ENCODE results near the genes ADAMTS18, MAF and CENPN.

- PRO-cap, 3 experiments = no peak in any of the 3 experiments
- RAMPAGE, long total RNA = no peak
These were observed 15.0 kb downstream of the CTRB1 start for GRCh38 chr16:75233752-75234186.

DNA sequence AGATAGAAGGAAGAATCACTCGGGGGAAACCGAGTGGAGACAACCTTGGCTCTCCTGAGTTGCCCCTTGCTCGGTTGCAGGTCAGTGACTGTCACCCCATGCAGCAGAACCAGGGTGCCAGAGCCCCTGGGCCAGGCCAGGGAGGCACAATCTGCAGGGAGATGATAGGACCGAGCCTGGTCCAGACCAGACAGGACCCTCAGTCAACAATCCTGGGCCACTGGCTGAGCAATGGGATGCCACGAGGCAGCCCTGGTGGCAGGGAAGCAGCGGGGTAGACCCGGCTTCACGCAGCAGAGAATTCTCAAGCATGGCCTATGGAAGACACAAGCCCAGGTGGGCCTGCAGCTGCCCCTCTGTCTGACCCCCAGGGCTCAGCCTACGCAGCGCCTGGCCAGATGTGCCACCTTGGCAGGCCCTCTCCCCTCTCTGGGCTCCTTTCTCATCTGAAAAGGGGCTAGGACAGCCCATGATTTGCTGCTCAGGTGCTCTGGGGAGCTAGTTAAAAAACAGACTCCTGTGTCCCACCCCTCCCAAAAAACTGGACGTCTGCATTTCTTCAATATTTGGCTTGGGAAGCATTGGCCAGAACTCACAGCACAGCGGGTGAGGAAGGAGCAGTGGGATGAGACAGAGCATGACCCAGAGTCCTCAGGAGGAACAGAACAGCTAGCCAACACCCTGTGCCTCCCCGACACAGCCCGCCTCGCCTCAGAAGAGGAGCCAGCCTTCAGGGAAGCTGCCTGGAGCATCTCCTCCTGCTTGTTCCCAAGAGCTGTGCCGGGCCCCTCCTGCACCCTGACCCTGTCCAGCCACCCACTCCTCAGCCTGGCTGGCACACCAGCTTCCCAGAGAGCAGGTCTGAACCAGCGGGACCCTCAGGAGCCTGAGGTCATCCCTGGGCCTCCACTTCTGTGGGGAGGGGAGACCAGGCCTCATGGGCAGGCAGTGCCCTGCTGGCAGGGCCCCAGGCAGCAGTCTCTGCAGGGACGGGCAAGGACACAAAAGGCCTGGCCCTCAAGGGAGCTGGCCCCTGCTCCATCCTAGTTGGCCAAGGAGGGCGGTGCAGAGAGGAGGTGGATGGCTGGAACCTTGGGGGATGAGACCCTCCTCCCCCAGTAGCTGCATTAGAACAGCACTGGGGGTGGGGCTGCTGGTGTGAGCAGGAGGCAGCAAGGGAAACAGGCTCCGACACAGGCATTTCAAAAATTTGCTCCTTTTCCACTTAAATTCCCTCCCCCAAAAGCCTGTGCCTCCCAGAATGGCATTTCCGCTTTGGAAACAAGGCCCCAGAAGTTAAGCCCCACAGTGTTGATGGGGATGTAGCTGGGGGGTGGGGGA lies 1.5 kb upstream of the BCAR1 start:
- PRO-cap, 3 experiments = no peak in any of the 3 experiments
- RAMPAGE, long total RNA = no peak

GRCh38 chr16:75342223-75342654 lies 90.8 kb upstream of the BCAR1 start:
- PRO-cap, 3 experiments = no peak in any of the 3 experiments
- RAMPAGE, long total RNA = no peak

DNA sequence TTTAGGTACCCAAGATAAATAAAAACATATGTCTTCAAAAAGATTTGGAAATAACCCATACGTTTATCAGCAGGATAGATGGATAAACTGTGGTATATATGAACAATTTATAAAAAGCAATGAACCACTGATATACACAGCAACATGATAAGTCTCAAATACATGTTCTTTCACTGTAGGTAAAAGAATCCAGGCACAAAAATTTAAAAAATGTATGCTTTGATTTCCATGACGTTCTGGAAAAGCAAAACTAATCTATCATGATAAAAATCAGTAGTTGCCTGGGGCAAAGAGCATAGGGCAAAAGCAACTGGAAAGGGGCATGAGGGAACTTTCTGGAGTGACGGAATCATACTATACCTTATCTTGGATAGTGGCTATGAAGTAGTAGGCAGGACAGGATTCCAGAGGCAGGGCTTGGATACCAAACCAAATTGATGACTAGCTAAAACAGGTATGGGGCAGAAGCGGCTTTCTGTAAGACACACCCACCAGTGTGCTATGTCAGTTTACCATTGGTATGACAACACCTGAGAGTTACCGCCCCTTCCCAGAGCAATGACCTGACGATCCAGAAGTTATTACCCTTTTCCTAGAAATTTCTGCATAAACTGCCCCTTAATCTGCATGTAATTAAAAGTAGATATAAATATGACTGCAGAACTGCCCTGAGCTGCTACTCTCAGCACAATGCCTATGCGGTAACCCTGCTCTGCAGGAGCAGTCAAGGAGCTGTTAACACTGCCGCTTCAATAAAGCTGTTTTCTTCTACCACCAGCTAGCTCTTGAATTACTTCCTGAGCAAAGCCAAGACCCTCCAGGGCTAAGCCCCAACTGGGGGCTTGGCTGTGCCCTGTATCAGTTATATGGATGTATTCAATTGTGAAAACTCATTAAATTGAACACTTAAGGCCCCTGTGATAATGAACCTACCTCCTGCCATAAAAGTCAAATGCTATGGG lies 56.7 kb downstream of the CFDP1 start:
- PRO-cap, 3 experiments = no peak in any of the 3 experiments
- RAMPAGE, long total RNA = no peak

DNA sequence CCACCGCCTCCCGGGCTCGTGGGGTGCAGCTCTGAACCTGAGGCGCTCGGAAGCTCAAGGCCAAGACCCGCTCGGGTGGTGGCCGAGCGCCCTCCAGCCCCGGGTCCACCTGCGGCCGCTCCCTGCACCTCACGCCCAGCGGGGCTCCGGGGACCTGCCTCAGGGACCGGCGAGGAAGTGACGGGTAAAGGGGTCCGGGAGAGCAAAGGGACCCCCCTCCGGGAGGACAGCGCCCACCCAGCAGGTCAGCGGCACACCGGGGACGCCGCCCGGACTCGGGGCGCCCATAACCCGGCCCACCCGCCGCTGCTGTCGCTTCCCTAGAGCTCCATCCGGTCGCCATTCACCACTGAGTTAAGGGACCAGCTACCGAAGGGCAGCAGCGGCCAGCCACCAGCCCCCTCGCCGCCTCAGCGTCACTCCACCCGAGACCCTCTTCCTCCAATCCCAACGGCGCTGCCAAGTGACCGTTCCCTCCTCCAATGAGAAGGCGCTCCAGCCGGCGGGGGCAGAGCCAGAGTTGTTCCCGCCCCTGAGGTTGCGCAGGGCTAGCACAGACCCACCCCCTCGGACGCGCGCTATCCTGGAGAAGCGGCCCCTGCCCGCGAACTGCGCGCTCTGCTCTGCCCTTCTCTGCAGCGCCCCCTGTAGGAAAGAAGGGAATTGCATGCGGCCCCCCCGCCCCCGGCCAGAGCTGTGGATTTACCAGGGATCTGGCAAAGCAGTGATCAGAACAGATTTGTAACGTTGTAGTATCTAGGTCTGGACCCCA lies 18.8 kb downstream of the CHST5 start:
- PRO-cap, 3 experiments = peak in 3 of 3 experiments; most common plus-strand start position 570 of the sequence (in 2); most common minus-strand start position 418 of the sequence (in 3)
- RAMPAGE, long total RNA = no peak

GRCh38 chr16:75566631-75567260 lies 567 bp downstream of the GABARAPL2 start:
- PRO-cap, 3 experiments = no peak in any of the 3 experiments
- RAMPAGE, long total RNA = no peak

GRCh38 chr16:76393509-76393795 lies 116.3 kb downstream of the CNTNAP4 start:
- PRO-cap, 3 experiments = no peak in any of the 3 experiments
- RAMPAGE, long total RNA = no peak

DNA sequence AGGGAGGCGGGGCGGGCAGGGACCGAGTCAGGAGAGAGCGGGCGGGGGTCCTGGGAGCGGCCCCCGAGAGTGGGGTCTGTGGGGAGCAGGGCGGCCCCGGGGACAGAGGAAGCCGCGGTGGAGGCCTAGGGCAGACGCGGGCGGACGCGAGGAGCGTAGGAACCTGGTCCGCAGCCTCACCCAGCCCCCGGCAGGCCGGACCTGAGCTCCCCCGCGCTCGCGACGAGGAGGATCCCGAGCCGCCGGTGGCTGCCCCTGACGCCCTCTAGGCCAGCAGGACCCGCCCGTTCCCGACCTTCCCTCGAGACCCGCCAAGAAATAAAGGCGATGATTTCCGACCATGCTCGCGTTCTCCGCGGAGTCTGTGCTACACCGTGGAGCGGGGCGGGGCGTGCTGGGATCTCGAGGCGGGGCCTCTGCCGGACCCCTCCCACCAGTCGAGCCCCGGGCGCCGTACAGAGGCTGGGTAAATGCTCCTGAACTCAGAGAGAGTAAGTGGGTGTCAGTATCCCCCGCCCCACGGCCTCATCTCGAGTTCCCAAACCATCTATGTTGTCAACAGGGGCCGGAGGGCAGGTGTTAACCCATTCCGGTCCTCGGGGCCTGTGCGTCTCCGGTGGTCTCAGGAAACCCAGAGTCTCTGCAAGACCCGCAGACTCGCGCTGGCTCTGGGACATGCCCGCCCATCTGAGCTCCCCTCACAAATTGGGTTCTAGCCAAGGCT lies 13.6 kb downstream of the SYCE1L start:
- PRO-cap, 3 experiments = peak in 3 of 3 experiments; most common plus-strand start position 436 of the sequence (in 2); most common minus-strand start position 313 of the sequence (in 1)
- RAMPAGE, long total RNA = no peak

DNA sequence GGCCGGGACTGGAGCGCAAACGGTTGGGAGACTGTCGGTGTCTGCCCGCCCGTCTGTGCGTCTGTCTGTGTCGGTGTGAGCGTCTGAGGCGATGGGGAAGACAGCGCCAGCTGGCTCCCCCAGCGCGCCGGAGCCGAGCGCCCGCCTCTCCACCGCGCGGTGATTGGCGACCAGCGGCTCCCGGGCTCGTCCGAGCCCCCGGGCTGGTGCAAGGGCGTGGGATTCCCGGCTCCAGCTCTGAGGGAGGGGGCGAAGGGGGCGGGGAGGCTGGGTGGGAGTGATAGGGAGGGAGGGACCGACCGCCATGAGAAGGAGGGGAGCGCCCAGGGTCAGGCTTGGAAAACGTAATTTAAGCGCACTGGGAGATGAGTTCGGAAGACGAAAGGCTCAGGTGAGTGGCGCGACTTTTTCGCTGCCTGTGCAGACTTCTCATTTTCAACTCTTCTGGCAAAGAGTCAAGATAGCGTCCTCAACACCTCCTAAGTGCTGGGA lies at the start of gene ADAMTS18:
Gene ADAMTS18 (minus strand): TSS at position 85 of the 492 bp plus-strand sequence.
- PRO-cap, 3 experiments = peak in 3 of 3 experiments; most common plus-strand start position 189 of the sequence (in 2); most common minus-strand start position 165 of the sequence (in 2)
- RAMPAGE, long total RNA = no peak

GRCh38 chr16:77859521-77859925 lies 71.2 kb downstream of the VAT1L start:
- PRO-cap, 3 experiments = no peak in any of the 3 experiments
- RAMPAGE, long total RNA = no peak

- PRO-cap, 3 experiments = peak in 2 of 3 experiments; most common plus-strand start chr16:78277591 (in 1); most common minus-strand start chr16:78277454 (in 1)
- RAMPAGE, long total RNA = no peak
These were observed 177.9 kb downstream of the WWOX start for GRCh38 chr16:78277287-78277861.

DNA sequence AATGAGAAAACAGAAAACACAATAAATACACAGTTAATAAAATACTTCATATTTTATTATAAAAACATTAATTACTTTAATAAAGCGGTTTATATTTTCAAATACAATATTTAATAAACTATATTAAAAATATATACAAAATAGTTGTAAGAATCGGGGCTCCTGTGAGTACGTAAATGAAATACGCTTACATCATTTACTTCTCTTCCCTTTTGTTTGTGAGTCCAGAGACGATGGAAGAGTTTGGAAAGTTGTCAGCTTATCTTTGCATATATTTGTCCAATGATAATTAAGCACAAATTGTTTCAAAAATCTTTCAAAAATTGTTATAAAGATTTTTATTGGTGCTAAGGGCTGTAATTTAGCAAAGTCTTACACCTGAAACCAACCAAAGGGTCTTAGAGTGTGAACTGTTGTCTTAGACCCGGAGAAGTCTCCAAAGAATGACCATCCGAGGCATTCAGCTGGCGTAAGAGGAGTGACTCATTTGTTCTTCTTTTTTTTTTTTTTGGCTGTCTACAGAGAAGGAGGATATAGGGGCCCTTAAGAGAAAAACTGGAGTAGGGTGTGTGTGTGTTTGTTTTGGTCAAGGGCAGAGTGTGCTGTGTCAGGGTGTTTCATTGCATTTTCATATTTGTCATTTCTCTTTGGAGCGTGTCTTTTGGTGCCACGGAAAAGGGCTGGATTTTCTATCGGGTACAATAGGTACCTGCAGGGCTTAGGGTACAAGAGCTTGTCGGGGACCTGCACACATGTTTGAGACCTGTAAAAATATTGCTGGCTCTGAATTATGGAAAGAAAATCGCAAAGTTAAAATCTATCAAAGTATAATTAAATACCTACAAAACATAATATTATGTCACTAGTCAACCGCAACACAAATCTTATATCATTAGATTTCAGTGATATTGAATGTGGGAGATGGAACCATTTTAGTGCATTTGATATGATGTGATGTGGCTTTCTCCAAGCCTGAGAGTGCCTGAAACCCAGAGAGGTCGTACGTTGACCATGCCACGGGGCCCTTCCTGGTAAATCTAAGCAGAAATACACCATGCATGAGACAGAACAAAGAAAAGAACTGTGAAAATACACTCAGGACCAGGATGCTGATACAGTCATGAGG lies 508.1 kb downstream of the WWOX start:
- PRO-cap, 3 experiments = no peak in any of the 3 experiments
- RAMPAGE, long total RNA = no peak

DNA sequence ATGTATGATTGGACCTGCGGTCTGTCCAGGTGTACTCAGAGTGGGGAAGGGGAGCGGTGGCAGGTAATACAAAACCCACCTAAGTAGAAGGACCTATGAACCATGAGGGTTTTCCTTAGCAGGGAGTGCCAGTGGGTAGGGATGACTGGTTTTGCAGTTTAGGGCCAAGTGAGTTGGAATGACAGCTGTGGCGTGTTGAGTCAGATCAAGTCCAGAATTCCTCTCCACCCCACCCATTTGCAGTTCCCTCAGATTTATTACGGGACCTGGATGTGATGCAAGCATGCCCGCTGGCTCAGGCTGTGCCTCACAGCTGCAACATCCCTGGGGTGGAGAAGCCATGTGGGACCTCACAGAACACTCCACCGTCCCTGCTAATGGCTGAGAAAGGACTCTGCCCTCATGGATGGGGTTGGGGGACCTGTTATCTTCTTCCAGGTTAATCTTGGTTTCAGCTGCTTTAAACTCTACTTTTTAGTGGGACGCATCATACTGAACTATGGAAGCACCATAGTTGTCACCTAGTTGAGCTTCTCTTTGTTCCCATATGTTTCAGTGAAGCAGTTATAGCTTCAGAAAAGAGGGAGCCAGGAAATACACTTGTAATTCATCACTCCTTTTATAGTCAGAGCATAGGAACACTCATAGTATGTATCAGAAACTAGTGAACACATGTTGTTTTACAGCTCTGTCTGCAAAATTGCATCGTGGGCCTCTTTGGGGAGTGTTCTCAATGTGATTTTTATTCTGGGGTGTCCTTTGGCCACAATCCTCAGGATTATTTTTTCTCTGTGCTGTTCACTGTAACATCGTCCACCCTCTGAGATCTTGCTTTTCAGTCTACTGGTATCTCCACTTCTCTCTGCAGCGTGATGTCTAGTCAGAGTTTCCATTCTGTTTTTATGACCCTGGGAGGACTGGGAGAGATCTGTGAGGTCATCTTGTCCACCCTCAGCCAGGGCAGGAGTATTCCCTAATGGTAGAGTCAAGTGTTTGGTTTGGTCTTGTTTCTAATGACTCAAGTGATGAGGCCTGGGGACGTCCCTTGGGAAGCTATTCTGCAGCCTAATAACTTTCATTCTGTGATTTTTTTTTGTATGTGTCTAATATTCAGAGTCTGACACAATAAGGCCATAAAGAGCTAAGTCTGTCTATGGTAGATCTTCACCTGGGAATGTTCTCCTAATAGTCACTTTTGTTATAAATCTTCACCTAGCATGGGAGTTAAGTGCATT lies 585.2 kb downstream of the WWOX start:
- PRO-cap, 3 experiments = no peak in any of the 3 experiments
- RAMPAGE, long total RNA = no peak

- PRO-cap, 3 experiments = no peak in any of the 3 experiments
- RAMPAGE, long total RNA = no peak
These were observed 328.2 kb downstream of the MAF start for GRCh38 chr16:79272288-79272794.

GRCh38 chr16:79597963-79598270 lies 2.6 kb downstream of the MAF start:
- PRO-cap, 3 experiments = no peak in any of the 3 experiments
- RAMPAGE, long total RNA = no peak

DNA sequence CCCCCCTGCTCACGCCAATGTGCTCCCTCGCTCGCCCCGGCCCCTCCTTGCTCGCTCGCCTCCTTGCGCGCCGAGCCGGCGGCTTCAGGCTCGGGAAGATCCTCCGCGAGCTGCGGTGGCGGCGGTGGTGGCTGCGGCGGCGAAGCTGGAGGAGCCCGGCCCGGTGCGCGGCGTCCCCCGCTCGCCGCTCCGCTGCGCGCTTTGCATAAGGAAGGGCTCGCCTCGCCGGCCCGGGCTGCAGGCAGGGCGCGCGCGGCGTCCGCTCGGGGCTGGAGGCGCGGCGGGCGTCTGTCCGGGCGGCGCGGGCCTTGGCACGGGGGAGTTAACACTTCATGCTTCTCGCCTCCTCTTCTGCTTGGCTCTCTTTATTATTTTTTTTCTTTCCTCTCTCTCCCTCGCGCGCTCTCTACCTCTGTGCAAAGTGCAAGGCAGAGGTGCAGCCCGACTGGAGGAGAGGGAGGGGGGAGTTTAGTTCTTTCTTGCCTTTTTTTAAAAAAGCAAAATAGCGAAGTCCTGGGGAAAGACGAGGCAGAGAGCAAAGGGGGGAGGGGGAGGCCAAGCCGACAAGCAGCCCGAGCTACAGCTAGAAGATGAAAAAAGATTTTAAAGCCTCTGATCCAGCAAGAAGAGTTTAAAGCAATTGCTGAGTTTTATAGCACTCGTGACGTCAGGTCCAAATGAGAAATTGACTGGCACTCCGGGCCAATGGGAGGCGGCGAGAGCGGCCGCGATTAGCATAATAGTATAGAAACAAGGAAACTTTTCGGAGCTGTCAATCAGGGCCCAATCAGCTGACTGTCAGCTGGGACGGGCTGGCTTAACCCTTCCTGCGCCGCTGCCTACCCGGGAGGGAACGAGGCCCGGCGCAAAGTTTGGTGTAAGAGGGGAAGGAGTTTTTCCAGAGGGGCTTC lies at the start of gene MAF:
Gene MAF (minus strand): TSS at position 625 of the 911 bp plus-strand sequence.
- PRO-cap, 3 experiments = peak in 3 of 3 experiments; most common plus-strand start position 108 of the sequence (in 2); most common minus-strand start position 207 of the sequence (in 1)
- RAMPAGE, long total RNA = no peak

DNA sequence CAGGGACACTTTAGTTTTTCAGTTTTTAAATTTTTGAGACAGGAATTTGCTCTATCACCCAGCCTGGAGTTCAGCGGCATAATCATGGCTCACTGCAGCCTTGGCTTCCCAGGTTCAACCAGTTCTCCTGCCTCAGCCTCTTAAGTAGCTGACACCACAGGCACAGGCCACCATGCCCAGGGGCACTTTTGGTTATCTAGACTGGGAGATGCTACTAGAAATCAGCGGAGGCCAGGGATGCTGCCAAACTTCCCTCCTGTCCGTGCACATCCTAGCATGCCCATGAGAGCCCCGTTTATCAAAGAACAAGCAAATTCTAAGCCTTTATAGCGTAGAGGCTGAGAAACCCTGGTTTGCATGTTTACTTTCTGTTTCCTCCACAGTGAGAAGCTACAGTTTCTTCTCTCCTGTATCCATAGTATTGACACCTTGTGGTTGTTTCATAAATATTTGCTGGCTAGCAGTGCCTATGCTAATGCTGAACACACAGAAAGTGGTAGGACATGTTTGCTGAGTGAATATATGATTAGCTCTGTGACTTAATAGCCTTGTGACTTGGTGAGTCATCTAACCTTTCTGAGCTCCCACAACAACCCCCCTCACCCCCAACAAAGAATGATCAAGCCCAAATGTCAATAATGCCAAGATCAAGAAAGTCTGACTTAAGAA lies 39.2 kb upstream of the MAF start:
- PRO-cap, 3 experiments = no peak in any of the 3 experiments
- RAMPAGE, long total RNA = no peak

- PRO-cap, 3 experiments = no peak in any of the 3 experiments
- RAMPAGE, long total RNA = no peak
These were observed 445.8 kb upstream of the MAF start for GRCh38 chr16:80046392-80046750.

GRCh38 chr16:81007052-81007870 lies at the start of gene CENPN:
Gene CENPN, plus strand, starts transcription at chr16:81007214.
- PRO-cap, 3 experiments = peak in 3 of 3 experiments; most common plus-strand start chr16:81007248 (in 2); most common minus-strand start chr16:81007139 (in 1)
- RAMPAGE, long total RNA = no peak

GRCh38 chr16:81045532-81046167 lies 10.0 kb downstream of the ATMIN start:
- PRO-cap, 3 experiments = no peak in any of the 3 experiments
- RAMPAGE, long total RNA = no peak